Bronchus (tissue), 1 donor: ENCODE data around the gene PKD2L2.

GRCh38 chr5:134466256-134467332 lies 54.9 kb upstream of the CDKN2AIPNL start:
- PRO-cap: bidirectional peak, plus-strand start at chr5:134466542, minus-strand start at chr5:134466466; bidirectional peak, plus-strand start at chr5:134466929, minus-strand start at chr5:134466779

- PRO-cap: no peak
Measured at GRCh38 chr5:134873897-134874105, 370 bp upstream of the TXNDC15 start.

DNA sequence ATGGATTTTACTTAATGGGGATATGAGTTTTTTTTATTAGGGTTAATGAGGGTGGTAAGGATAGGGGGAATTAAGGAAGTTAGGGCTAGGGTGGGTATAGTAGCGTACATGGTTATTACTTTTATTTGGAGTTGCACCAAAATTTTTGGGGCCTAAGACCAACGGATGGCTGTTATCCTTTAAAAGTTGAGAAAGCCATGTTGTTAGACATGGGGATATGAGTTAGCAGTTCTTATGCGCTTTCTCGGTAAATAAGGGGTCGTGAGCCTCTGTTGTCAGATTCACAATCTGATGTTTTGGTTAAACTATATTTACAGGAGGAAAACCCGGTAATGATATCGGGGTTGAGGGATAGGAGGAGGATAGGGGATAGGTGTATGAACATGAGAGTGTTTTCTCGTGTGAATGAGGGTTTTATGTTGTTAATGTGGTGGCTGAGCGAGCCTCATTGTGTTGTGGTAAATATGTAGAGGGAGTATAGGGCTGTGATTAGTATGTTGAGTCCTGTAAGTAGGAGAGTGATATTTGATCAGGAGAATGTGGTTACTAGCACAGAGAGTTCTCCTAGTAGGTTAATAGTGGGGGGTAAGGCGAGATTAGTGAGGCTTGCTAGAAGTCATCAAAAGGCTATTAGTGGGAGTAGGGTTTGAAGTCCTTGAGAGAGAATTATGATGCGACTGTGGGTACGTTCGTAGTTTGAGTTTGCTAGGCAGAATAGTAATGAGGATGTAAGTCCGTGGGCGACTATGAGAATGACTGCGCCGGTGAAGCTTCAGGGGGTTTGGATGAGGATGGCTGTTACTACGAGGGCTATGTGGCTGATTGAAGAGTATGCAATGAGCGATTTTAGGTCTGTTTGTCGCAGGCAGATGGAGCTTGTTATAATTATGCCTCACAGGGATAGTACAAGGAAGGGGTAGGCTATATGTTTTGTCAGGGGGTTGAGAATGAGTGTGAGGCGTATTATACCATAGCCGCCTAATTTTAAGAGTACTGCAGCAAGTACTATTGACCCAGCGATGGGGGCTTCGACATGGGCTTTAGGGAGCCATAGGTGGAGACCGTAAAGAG lies 21.7 kb downstream of the PCBD2 start:
- PRO-cap: no peak

GRCh38 chr5:135190320-135191043 lies 156.5 kb upstream of the PITX1 start:
- PRO-cap: no peak

GRCh38 chr5:135338499-135339119 lies 60.4 kb downstream of the MACROH2A1 start:
- PRO-cap: no peak

- PRO-cap: no peak
Measured at GRCh38 chr5:135386970-135387353, 12.1 kb downstream of the MACROH2A1 start.

DNA sequence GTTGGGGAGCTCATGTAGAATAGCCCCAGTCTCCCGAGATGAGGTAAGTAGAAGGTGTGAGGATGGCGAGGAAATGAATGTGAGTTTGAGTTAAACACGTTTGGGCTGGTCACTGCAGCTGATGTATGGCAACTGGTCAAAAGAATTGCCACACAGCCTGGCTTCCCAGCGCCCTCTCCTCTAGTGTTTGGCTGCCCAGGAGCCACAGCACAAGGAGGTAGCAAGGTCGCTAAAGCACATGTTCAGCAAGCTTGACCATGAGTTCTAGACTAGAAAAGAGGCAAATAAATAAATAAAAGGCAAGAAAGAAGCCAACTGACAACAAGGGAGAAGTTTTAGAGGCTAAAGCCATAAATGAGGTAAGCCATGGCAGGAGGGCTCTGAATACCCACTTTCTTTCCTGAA lies 21.5 kb upstream of the LECT2 start:
- PRO-cap: no peak

DNA sequence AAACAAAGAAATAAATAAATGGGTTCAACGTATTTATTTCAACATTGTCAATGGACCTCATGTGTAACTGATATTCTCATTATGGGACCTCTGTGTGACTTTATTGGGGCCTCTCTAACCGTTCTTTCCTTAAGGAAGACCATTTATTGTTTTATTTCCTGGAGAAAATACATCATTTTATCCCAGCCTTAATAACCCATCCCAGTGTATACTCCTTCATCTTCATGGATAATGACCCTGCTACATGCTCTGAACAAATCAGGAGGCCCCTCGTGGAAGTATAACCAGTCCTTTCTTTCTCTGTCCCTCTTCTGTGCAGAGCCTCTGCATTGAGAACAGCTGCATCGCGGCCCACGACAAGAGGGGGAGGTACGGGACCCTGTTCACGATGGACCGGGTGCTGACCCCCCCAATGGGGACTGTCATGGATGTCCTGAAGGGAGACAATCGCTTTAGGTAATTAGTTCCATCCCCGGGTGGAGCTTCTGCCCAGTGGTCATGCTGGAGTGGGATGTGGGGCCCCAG lies 26.6 kb downstream of the TGFBI start:
- PRO-cap: no peak

DNA sequence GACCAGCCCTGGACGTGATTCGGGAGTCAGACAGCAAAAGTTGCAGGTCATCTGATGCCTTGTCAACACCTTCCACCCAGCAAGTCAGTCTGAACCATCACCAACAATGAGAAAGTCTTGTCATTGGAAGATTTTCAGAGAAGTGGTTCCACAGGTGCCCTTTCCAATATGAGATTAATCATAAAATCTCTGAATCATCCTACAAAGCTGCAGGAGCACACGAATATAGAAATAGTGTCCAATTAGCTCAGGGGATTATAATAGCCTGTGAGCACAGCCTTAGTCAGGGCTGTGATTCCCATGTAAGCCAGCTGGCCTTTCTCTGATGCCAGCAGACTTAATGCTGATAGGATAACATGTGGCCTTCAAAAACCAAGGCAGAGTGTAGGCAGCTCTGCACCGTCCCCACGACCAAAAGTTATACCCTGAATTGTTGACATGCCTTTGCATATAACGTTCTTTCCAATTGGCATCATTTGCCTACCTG lies 445.1 kb upstream of the TRPC7 start:
- PRO-cap: no peak

- PRO-cap: no peak
Measured at GRCh38 chr5:137753298-137754254, 587 bp downstream of the HNRNPA0 start.

DNA sequence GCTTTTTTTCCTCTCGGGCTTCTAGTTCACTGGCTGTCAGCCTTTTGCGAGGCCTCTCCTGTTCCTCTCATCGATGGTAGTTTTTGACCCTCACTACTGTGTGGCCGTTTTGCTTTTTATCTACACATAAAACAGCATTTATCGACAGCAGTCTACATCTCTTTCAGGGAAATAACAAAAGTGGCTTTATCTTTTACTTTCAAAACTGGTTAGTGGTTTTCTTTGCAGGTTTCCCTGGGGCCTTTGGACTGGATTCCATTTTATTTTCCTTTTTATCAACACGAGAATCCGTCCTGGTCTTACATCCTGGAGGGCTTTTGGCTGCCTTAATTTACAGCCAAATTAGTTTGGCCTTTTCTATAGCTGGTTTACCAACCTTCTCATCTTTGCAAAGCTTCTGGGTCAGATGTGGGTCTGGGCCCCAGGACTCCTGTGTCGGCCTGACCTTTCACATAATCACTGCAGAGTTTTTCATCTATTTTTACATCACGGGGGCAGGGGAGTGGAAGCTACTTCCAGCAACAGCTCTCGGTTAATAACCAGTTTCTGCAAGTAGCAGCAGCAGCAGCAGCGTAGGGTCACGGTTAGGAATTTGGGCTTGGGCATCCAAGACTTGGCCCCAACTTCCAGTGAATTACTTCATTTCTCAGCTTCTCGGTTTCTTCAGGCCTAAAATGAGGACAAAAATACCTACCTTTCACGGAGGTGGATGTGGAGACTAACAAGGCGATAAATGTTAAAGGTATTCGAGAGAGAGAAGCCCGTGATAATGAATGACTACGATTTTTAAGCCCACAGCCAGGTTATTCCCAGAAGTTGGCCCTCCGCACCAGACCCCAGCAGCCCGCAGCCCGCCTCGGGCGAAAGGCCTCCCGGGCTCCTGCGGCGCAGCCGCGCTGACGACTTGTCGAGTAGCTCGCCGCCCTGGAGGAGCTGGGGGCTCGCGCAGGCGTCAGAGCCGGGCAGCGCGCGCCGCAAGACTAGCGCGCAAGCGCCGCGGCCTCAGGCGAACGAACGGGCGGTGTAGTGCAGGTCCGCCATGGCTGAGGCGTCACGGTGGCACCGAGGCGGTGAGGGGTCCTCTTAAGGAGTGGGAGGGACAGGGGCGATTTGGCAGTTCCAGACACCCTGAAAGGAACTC lies at the start of gene PKD2L2:
PKD2L2 (plus strand) TSS at position 1,005 of the 1,141 bp plus-strand sequence.
- PRO-cap: bidirectional peak, plus-strand start at position 1,005 of the sequence, minus-strand start at position 871 of the sequence

DNA sequence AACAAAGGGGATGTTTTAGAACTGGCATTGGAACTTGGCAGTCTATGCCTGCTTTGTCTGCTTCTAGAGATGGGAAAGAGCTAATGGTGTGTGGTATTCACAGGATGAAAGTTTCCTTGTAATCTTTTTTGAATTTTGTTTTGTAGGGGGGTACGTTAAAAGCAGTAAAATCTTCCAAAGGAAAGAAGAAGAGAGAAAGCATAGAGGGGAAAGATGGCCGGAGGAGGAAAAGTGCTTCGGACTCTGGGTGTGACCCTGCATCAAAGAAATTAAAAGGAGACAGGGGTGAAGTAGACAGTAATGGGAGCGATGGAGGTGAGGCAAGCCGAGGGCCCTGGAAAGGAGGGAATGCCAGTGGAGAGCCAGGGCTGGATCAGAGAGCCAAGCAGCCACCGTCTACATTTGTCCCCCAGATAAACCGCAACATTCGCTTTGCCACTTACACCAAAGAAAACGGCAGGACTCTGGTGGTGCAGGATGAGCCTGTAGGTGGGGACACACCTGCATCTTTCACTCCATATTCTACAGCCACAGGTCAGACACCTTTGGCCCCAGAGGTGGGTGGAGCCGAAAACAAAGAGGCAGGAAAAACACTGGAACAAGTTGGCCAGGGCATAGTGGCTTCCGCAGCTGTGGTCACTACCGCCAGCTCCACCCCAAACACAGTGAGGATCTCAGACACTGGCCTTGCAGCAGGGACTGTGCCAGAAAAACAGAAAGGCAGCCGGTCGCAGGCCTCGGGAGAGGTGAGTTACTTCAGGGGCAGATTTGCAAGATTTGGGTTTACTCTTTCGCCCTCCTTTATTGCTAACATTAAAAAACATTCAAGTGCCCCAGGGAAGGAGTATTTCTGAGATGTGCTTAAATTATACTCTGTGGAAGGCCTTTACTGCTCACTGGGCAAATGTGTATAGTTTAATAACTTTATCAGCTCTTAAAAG lies 33.7 kb downstream of the KDM3B start:
- PRO-cap: no peak

GRCh38 chr5:138391587-138392493 lies 39.4 kb downstream of the KDM3B start:
- PRO-cap: no peak

DNA sequence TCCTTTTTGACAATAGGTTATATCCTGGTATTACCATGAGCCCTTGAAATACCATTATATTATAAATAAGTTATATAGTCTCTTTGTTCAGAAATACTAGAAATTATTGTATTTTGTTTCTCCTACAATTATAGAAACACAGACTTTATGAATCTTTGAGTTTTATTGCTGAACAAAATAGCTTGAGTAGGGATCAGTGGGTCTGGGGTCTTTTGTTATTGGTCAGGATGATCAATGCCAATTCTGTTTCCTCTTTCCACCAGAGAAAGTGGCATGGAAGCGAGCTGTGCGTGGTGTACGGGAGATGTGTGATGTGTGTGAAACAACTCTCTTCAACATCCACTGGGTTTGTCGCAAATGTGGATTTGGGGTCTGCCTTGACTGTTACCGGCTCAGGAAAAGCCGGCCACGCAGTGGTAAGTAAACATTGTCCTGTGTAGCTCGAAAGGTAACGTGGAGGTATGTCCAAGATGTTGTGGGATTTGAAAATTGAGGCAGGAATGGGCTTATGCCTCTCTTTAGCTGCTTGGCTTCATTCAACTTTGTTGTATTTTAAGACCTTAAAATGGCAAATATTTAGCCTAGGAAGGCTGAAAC lies 39.2 kb upstream of the REEP2 start:
- PRO-cap: no peak

GRCh38 chr5:138468203-138468692 lies 3.0 kb downstream of the EGR1 start:
- PRO-cap: no peak

DNA sequence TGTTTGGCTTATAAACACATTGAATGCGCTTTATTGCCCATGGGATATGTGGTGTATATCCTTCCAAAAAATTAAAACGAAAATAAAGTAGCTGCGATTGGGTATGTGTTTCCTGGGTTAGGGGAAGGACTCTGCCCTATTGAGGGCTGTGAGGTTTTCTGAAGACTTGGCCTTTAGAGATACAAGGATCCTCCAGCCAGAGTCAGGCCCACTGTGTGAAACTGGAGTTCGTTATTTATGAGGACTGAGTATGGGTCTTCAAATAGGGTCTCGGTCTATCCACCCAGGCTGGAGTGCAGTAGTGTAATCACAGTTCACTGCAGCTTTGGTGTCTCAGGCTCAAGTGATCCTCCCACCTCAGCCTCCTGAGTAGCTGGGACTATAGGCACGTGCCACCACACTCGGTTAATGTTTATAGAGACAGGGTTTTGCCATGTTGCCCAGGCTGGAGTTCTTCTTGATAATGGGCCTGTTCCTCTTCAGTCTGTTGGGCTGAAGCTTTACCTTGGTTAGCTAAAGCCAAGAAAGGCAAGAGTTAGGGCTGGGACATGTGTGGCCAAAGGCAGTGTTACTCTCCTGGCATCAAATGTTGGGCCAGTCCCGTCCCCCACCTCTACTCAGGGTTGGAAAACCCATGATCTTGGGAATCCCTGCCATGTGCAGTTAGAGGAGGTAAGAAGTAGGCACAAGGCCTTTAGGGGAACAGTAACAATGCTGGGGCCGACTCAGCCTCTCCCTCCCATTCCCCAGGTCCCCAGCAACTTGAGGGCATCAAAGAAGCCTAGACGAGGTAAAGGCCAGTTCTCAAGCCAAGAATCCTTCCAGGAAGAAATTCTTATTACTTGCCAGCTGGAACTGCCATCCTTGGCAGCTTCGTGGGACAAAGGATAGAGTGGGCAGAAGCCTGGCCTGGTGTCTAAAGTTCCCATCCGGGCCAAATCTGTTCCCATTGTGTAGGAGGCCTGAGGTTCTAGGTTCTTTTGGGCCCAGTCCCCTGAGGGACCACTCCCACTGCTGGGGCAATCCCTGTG lies 4.2 kb downstream of the EGR1 start:
- PRO-cap: no peak

- PRO-cap: no peak
Measured at GRCh38 chr5:138470405-138471076, 5.3 kb downstream of the EGR1 start.

GRCh38 chr5:138528955-138529154 lies 14.2 kb downstream of the ETF1 start:
- PRO-cap: no peak

DNA sequence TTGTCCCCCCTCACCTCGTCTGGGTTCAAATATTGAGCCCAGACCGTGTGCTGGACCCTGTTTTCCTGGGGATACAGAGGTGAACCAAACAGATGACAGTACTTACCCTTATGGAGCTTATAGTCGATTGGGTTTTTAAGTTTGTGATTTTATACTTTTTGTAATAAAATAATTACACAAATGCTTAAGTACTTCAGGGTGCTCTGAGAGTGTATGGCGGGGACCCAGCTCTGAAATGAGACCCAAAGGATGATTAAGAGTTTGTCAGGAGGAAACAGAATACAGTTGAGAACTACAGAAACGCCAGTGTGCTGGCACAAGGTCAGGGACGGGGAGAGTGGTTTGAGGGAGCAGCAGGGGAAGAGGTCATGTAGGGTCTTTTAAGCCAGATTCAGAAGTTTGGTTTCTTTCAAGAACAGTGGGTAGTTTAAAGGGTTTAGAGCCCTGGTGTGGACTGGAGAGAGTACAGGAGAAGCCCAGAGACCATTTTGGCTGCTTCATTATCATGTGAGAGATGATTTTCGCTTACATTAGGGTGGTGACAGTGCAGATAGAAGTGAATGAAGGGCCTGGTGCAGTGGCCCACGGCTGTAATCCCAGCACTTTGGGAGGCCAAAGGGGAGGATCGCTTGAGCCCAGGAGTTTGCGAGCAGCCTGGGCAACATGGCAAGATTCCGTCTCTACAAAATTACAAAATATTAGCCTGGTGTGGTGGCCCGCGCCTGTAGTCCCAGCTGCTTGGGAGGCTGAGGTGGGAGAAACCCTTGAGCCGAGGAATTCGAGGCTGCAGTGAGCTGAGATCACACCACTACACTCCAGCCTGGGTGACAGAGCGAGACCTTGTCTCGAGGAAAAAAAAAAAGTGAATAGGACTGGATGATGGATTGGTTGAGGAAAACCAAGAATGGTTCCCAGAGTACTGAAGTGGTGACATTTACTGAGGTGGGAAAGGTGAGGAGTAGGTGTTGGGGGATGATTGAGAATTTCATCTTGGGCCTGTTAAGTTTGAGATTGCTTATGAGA lies 1.3 kb upstream of the ETF1 start:
- PRO-cap: unidirectional peak, minus-strand start at position 237 of the sequence

GRCh38 chr5:138566460-138567149 lies 8.6 kb downstream of the HSPA9 start:
- PRO-cap: no peak